Diencephalon (tissue), 2 donors: ENCODE measurements around a stretch of chr22.

- RAMPAGE, long total RNA: no peak
Measured at GRCh38 chr22:50119647-50120342, 30.0 kb downstream of the MOV10L1 start.

DNA sequence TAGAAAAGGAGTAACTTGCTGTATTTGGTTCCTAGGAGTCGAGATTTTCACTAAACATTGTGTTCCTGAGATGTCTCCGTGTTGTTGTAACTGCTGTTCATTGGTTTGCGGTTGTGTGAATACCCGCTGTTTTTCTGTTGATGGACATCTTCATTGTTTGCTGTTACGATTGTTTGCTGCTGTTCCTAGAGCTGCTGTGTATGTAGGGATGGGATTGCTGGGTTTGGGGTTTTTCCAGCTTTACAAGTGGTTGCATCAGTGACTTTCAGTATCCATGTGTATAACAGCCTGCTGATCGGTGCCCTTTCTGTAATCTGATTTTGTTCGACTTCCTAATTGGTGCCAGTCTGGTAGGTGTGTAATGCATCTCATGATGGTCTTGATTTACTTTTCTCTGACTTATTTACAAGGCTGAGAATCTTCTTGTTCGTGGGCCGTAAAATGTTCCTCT lies 39.6 kb downstream of the MOV10L1 start:
- RAMPAGE, long total RNA: no peak

- RAMPAGE, long total RNA: no peak
Measured at GRCh38 chr22:50202255-50202693, 1.5 kb downstream of the SELENOO start.

- RAMPAGE, long total RNA: no peak
Measured at GRCh38 chr22:50268060-50269315, 1.7 kb downstream of the MAPK11 start.

GRCh38 chr22:50271323-50272134 lies 1.3 kb upstream of the MAPK11 start:
- RAMPAGE, long total RNA: no peak

- RAMPAGE, long total RNA: no peak
Measured at GRCh38 chr22:50272807-50273176, 2.6 kb upstream of the MAPK11 start.

- RAMPAGE, long total RNA: no peak
Measured at GRCh38 chr22:50377178-50377759, 34.1 kb downstream of the PPP6R2 start.

DNA sequence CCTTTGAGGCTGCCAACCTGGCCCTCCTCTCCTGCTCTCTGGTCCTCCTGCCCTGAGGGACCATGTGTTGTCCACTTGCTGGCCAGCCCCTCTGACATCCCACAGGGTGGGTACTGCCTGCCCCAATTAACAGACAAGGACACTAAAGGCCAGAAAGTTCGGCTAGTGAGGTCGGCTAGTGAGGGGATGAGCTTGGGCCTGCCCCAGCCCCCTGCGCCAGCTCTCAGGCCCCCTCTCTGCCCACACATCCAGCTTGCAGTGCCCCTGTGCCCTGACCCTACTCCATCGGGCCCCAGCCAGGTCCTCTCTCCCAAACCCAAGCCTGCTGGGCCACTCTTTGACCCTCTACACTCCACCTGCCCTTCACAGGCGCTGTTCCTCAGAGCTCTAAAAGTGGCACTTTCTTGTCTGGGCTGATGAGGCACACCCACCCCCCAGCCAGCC lies 60.3 kb downstream of the PPP6R2 start:
- RAMPAGE, long total RNA: no peak

DNA sequence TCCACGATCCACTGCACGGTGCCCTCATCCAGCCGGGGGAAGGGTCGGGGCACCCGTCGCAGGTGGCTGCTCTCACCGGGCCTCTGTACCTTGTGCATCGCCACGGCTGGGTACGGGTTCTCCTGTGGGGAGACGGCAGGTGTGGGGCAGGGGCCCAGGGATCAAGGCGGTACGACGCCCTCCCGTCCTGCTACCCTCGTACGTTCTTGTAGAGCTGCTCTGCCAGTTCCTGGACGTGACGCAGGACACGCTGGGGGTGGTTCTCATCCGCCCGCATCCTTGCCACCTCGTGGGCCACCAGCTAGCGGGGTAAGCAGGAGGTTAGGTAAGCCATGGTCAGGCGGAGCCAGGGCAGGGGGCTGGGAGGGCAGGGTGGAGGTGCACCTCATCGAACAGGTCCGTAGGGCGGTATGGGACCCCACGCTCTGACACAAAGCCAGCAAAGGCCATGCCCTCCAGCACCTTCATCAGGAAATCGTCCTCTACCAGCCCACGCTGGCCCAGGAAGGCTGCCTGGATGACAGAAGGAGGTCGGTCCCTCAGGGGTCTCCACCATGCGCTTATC lies 10.1 kb downstream of the SBF1 start:
- RAMPAGE, long total RNA: no peak

DNA sequence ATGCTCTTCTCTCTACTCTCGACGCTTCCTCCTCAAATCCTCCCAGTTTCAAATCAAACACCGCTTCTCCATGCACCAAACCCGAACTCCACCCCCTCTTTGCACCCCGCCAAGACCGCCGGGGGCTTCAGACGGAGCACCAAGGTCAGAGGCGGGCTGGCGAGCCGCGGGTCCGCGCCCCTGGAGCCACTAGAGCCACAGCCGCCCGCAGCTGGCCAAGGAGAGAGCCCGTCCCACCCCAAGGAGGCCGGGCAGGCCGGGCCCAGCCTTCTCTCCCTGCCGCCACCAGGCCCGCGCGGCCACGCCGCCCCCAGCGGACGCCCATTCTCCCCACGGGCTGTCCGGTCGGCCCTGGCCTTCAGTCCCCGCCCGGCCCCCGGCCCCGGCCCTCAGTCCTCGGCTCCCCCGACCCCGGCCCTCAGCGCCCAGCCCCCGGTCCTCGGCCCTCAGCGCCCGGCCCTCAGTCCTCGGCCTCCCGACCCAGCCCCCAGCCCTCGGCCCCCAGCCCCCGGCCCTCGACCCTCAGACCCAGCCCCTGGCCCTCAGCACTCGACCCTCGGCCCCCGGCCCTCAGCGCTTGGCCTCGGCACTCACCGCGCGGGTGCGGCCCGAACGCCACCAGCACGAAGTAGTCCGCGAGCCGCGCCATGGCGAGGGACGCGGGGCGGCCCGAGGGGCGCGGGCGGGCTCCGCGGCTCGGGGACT lies 491 bp downstream of the SBF1 start:
- RAMPAGE, long total RNA: no peak

DNA sequence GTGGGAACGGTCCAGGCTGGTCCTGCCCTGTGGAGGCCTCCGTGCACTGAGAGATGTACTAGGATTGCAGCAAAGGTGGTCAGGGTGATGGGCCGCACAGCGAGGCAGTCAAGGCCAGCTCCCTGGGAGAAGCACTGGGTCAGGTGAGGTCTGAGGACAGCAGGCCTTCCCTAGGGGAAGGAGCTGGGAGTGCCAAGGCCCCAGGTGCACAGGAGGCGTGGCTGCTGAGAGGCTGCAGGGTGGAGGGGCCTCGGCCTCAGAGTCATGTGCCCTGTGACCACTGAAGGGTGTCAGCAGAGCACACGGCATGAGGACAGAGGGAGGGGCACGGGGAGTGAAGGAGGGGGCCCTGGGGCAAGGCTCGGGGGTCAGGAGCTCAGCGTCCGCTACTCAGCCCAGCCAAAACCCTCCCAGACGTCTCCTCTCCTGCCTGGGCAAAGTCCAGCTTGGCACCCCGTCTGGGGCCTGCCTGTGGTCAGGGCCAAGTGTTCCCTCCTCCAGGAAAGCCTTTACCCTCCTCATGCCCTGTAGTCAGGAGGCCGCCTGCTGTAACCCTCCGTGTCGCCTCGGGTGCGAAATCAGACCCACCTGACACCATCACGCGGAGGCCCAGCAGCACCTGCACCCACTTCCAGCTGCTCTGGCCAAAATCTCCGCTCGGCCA lies 2.3 kb upstream of the MIOX start:
- RAMPAGE, long total RNA: no peak

- RAMPAGE, long total RNA: no peak
Measured at GRCh38 chr22:50720366-50720684, 17.7 kb upstream of the ACR start.

DNA sequence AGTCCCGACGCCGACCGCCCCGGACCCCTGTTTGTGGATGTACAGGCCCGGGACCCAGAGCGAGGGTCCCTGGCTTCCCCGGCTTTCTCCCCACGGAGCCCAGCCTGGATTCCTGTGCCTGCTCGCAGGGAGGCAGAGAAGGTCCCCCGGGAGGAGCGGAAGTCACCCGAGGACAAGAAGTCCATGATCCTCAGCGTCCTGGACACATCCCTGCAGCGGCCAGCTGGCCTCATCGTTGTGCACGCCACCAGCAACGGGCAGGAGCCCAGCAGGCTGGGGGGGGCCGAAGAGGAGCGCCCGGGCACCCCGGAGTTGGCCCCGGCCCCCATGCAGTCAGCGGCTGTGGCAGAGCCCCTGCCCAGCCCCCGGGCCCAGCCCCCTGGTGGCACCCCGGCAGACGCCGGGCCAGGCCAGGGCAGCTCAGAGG lies 16.8 kb upstream of the ACR start:
- RAMPAGE, long total RNA: no peak